ENCODE measurements around the genes CLK2, RUSC1, YY1AP1 and MEX3A.

DNA sequence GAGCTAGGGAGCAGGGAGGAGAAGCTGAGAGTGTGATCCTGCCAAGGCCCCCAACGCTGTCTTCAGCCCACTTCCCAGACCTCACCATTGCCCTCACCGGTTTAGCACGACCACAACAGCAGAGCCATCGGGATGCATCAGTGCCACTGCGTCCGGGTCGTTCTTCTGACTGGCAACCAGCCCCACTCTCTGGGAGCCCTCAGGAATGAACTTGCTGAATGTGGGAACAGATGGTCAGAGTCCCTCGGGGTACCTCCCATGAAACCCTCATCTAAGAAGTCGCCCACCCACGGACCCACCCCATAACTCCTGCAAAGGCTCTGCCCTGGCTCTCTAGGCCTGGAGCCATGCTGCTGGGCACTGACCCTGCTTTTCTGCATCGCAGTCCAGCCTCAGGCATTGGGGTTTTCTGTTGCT is 6.0 kb downstream of the MTX1 start:
- RRBS: 91% methylated on average over 5 of the region's 11 CpGs

GRCh38 chr1:155261178-155261728 is 907 bp downstream of the SCAMP3 start:
- RRBS: 3% methylated on average over 2 of the region's 5 CpGs

GRCh38 chr1:155272798-155273977 is at the start of gene CLK2:
CLK2 (minus strand) TSS chr1:155273504.
- RRBS: 2% methylated on average over 15 of the region's 87 CpGs

- RRBS: 7% methylated on average over 6 of the region's 33 CpGs
Measured at GRCh38 chr1:155320264-155320995, at the start of gene RUSC1. RUSC1 (plus strand) TSS chr1:155320894.

GRCh38 chr1:155322558-155323188 is 2.0 kb downstream of the RUSC1 start:
- RRBS: under 1% methylated on average over 27 of the region's 49 CpGs

GRCh38 chr1:155324081-155324643 is 3.5 kb downstream of the RUSC1 start:
- RRBS: under 1% methylated on average over 24 of the region's 35 CpGs

DNA sequence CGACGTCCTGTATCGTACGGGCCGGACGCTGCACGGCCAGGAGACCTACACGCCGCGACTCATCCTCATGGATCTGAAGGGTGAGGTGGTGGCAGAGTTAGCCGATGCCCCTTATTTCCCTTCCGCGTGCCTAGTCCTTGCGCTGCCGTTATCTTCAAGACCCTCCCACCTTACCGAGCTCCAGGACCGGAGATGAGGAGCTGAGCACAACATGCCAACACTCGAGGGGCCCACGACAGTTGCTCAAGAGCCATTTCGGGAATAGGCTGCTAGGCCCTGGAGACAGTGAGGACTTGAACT is 413 bp downstream of the MSTO1 start:
- RRBS: no CpG with 5 or more reads among the region's 20 CpGs

DNA sequence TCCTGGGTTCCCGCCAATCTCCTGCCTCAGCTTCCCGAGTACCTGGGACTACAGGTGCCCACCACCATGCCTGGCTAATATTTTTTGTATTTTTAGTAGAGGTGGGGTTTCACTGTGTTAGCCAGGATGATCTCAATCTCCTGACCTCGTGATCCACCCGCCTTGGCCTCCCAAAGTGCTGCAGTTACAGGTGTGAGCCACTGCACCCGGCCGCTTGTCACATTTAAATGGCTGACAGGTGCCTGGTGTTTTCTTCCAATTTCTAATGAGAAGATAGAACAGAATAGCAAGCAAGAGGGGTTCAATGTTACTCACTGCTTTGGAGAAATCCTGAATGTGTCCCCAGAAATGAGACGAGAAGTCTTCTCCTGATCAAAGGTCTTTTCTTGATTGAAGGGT is 27.1 kb downstream of the MSTO1 start:
- RRBS: no CpG with 5 or more reads among the region's 7 CpGs

DNA sequence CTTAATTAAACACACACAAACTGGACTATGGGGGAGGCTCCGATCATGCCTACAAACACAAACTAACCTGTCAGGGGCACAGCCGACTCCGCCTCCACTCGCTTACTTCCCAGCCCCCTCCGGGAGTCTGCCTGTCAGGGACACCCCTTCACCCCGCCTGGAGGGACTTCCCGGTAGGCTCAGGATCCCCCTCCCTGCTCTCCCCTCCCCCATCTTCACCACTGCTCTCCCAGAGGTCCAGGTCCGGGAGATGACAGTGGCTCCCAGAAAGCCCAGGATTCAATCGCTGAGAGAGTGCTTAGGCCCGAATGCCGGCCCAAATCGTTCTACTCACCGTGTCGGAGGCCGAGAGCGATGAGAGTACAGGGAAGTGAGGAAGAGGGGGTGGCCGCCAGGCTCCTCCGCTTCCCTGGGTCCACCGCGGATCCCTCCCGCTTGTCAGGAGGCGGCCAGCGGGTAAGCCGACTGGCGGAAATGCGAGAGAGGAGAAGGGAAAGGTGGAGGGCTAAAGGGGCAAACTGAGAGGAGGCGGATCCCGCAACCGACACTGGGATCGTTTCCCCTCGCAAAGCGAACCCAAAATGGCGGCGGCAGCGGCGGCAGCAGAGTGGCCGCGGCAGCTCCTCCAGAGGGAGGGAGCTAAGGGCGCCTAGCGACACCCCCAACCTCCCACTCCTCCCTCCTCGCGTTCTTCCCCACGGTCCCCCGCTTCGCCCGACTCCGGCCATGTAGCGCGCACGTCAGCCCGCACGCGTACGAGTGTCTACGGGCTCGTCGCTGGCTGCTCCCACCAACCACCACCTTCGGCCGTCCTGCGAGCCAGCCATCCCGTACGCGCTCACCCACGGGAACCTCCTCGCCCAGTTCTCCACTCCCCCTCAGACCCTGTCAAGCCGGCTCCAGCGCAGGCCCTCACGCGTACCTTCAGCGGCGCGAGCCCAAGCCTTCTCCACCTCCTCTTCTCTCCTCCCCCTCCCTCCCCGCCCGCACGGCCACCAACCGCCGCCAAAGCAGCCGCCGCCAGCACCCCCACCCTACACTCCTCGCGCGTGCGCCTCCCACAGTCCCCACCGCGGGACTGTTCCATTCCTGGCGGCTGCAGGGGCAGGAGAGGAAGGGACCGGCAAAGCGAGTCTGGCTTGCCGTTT is at the start of gene YY1AP1:
TSS of gene YY1AP1 (minus strand) at position 1,038 of the 1,148 bp plus-strand sequence.
- RRBS: 2% methylated on average over 3 of the region's 89 CpGs

- RRBS: no CpG with 5 or more reads among the region's 10 CpGs
Measured at GRCh38 chr1:155747989-155748488, 59.1 kb downstream of the DAP3 start.

DNA sequence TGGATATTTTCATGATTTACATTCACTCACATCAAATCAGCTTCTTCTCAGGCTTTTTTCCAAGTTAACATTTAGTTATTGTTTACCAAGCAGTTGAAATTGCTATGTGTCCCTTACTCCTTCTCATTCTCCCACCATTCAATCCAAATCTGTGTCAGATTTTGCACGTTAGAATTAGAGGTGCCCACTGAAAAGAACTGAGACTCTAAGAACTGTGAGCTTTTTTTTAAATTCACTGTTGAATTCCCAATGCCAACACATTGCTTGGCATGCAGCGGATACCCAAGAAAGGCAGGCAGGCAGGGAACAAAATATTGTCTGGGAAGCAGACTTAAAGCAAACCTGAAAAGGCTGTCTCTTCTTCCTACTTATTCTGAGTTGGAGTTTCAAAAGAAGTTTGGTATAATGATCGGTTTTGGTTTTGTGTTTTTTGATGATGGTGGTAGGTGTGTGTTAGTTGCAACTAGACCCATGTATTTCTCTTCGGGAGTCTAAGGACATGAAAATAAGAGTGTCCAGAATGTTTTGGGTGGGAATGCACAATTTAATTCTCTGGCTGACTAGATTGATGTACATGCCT is 18.1 kb downstream of the RIT1 start:
- RRBS: no CpG with 5 or more reads among the region's 4 CpGs

DNA sequence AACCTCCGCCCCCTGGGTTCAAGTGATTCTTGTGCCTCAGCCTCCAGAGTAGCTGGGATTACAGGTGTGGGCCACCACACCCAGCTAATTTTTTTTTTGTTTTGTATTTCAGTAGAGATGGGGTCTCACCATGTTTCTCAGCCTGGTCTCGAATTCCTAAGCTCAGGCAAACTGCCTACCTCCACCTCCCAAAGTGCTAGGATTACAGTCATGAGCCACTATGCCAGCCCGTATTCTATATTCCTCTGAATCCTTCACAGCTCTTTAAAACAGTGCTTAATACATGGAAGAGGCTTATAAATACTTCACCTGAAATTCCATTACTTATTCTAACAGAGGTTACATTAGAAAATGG is 15.8 kb downstream of the RIT1 start:
- RRBS: no CpG with 5 or more reads among the region's 3 CpGs

GRCh38 chr1:155925409-155926383 is 8.5 kb downstream of the KHDC4 start:
- RRBS: no CpG with 5 or more reads among the region's 7 CpGs

DNA sequence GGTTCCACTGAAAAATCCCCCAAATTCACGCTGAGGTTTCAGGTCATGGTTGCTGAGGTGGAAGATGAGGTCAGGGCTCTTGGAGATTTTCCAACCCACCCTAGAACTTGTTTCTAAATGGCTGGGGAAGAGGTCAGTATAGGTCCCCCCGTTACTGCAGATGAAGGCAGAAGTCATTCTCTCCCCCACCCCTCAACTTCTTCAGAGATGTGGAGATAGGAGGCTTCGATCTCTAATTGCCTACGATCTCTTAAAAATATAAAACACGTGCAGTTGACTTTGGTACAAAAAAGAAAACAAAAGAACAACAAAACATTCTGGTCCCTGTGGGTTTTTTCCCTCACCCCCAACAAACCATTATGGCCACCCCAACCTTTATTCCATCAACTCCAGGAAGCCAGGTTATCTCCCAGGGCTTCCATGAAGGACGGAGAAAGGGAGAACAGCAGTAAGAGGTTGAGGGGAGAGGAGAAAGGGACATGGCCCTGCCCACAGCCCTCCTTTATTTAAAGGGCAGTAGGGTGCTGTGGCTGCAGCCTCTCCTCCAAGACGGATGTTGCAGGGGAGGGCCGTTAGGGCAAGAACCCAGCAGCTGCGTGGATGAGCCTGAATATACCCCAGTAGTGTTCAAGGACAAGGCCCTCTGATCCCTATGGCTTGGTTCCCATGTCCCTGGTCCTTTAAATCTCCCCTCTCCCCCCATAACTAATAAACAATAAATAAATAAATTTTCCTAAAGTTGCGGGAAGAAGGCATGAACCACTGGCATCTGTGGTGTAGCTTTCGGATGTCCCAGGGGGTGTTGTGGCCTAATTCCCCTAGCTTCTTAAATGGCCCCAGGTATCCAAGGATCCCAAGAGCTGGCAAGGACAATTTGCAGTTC is 5.8 kb downstream of the RXFP4 start:
- RRBS: no CpG with 5 or more reads among the region's 11 CpGs

DNA sequence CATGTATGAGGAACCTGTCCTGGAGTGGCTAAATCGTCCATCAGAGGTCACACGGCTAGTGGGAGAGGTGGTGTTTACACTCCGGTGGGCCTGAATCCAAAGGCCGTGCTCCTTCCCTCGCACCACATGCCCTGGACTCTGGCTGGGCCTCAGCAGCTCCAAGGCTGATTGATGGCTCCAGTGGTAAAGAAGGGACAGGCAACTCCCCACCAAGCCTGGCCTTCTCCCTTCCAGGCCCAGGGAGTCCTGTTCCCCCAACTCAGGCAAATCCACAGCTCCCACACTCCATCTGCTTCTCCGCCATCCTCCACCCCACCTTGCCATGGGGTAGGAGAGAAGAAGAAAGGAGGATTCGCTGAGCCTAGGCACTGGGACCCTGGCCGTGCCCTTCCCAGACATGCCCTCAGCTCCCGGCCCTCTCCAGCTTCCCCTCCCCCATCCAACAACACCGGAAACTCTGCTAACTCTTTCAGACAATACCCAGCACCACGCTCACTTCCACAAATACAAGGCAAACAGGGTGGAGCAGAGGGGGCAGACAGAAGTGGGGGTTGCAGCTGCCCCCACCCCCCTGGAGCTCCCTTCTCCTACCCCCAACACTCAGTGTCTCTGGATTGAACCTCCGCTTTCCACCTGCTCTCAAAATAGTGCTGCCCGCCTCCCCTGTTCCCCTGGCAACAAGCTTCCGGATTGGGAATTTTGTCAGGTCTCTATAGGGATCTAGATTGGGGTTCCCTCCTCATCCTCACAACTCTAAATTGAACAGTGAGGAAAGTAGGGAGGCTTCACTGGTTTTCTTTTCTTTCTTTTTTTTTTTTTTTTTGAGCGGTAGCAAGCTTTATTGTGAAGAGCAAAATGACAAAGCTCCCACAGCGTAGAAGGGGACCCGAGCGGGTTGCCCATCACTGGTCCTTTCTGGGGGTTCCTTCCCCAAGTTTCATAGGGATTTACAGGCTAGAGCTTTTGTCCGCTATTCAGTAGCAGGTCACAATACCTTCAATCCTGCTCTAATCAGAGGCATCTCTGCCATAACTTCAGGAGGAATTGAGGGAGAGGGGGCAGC is 10.6 kb downstream of the ARHGEF2 start:
- RRBS: no CpG with 5 or more reads among the region's 19 CpGs

- RRBS: no CpG with 5 or more reads among the region's 9 CpGs
Measured at GRCh38 chr1:156003333-156003924, 17.3 kb downstream of the SSR2 start.

DNA sequence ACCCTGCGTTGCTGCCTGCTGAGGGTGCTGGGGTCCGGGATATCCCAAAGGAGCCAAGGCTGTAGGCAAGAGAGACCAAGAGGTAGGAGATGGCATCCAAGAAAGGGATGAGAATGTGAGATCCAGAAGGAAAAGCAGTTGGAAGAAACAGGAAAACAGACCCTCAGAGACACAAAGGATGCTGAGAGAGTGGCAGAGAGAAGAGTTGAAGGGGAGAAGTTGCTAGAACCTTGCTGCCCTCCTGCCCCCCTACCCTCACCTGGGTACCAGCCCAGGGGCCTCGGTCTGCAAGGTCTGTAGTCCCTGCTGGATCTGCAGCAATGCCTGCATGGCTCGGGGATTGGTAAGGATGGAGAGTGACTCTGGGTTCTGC is 12.0 kb downstream of the UBQLN4 start:
- RRBS: no CpG with 5 or more reads among the region's 4 CpGs

DNA sequence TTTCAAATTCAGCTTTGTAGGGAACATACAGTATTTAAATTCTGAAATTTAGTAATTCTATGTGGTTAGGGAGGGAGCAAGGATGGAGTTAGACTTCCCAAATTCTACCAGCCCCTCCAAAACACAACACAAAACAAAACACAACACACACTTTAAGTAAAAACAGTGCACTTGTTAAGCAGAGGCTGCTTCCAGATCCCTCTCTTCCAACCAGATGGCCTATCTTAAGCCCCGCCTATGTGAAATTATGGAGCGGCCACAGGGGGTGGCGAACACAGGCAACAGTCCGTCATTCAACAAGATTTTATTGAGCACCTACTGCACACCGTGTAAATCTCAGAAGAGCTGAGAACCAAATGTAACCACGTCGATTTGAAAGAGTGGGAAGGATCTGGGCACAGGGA is 838 bp downstream of the UBQLN4 start:
- RRBS: no CpG with 5 or more reads among the region's 7 CpGs

- RRBS: under 1% methylated on average over 23 of the region's 61 CpGs
Measured at GRCh38 chr1:156082331-156083032, at the start of gene MEX3A. MEX3A (minus strand) TSS chr1:156082465.

GRCh38 chr1:156113408-156114056 is 979 bp upstream of the LMNA start:
- RRBS: no CpG with 5 or more reads among the region's 5 CpGs

All from epithelial cell of prostate (primary cell).